Hepatocyte (in vitro differentiated cells and primary cell): ENCODE measurements around the genes PRKAB2 and NBPF11.

- RAMPAGE, long total RNA, result no peak
- RRBS, result 66% methylated on average over 4 of the region's 15 CpGs
Observed at GRCh38 chr1:145919943-145920727, 1.6 kb upstream of the PEX11B start.

DNA sequence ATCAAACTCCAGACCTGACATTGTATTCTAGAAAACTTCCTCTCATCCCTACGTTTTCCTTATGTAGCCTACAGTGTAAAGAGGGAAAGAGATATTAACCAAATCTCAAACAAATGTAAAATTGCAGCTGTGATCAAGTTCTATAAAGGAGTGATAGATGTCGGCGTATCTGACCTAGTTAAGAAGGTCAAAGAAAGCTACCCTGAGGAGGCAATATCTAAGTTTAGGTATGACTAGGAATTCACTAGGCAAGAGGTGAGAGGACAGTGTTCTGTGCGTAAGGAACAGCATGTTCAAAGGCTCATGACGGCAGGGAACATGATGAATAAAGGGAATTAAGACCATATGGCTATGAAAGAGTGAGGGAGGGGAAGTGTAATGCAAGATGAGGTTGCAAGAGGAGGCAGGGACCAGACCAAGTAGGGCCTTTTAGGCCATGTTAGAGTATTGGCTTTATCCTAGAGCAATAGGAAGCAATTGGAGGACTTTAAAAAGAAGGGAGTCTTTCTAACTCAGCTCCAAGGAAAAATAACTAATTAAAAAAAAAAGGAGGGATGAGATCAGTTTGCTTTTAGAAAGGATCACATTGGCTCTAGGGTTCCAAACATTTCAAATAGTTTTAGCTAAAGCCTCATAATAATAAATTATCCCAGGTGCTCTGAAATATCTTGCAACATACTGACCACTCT is 8.5 kb downstream of the LIX1L start:
- RAMPAGE, long total RNA, result no peak
- RRBS, result no CpG with 5 or more reads among the region's 5 CpGs

DNA sequence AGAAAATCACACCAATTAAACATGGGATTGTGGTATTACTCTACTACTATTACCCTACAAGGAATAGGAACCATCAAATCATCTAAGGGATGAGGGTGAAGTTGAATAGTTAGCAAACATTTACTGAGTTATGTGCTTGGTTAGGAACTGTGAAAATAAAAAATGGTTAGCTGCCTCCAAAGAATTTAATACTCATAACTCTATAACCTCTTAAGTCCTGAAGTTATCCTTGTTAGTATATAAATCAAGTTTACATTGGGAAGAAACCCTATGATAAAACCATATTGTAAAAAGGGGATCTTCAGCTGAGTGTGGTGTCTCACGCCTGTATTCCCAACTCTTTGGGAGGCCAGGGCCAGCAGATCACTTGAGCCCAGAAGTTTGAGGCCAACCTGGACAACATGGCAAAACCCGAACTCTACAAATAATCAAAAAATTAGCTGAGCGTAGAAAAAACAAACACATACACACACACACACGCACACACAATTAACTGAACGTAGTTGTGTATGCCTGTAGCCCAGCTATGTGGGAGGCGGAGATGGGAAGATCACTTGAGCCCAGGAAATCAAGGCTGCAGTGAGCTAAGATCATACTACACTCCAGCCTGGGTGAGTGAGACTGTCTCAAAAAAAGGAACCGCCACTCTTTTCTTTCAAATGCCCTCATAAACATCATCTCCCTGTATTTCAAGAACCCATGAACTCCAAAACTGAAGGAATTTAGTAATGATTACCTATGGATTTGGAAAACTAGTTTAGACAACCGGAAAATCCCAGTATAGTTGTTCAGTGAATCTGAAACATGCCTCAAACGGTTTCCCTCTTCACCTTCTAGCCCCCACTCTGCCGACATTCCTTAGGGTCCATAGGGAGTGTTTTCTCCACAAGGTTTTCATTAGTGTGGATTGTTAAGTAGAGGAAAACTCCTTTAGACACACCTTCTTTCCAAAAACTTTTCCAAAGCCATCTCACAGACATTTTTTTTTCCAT is 4.6 kb downstream of the TXNIP start:
- RAMPAGE, long total RNA, result no peak
- RRBS, result no CpG with 5 or more reads among the region's 10 CpGs

GRCh38 chr1:145992448-145993189 is 3.8 kb downstream of the TXNIP start:
- RAMPAGE, long total RNA, result no peak
- RRBS, result no CpG with 5 or more reads among the region's 1 CpG

DNA sequence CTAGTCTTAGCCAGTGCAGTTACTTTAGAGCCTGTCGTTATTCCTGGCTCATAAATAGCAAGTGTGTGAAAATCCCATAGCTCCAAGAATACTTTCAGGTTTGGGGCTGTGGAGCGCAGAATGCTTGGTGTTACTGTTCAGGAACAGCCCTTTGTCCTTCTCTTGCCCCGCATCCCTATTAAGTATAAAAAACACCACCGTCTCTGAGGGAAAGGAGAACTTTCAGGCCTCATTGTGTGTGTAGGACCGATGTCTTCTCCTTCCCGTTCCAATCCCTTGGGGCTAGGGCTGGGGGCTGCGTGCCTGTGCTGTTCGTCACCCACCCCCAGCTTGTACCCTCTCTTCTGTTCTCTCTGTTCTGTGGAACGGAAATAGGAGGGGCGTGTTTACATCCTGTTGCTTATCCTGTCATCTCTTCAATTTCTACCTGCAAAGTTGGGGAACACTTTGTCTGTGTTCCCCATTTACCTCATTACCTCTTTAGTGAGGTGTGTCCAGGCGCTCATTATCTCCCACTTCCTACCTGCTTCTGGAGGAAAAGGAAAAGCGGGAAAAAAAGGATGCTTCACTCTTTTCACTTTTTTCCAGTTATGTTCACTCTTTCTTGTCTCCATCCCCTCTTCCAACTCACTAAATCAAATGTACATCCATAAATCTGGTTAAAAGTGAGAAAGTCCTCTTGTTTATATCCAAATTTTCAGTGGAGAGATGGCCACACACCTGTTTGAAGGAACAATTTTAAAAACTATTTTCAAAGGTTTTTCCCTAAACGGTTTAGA is 812 bp upstream of the TXNIP start:
- RAMPAGE, long total RNA, result no peak
- RRBS, result no CpG with 5 or more reads among the region's 13 CpGs

DNA sequence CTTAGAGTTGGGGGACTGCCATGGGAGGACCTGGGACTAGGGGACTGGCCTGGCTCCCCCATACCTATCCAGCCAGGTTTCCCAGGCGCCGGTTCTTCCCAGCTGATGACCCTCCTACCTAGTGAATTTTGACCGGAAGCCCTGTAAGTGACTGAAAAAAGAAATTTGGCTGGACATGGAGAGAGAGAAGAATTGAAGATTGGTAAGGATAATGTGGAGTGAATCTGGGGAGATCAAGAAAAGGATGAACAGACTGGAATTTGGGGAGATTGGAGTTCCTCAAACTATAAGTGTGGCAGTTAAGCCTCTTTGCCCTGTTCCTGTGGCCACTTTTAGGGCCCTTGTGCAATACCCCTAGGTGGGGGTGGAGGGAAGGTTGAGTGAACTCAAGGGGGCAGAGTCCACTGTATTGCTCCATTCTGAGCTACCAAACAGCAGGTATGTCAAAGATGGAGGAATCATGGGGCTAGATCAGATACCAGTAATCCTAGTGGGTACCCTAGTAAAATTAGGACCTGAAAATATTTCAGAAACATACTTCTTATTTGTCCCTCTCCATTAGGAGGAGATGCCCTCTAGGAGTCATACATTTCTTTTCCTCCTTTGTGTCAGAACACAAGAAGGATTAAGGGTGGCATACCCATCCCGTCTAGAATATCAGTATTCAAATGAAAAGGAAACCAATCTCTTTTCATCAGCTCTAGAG is 1.2 kb downstream of the HJV start:
- RAMPAGE, long total RNA, result no peak
- RRBS, result no CpG with 5 or more reads among the region's 4 CpGs

DNA sequence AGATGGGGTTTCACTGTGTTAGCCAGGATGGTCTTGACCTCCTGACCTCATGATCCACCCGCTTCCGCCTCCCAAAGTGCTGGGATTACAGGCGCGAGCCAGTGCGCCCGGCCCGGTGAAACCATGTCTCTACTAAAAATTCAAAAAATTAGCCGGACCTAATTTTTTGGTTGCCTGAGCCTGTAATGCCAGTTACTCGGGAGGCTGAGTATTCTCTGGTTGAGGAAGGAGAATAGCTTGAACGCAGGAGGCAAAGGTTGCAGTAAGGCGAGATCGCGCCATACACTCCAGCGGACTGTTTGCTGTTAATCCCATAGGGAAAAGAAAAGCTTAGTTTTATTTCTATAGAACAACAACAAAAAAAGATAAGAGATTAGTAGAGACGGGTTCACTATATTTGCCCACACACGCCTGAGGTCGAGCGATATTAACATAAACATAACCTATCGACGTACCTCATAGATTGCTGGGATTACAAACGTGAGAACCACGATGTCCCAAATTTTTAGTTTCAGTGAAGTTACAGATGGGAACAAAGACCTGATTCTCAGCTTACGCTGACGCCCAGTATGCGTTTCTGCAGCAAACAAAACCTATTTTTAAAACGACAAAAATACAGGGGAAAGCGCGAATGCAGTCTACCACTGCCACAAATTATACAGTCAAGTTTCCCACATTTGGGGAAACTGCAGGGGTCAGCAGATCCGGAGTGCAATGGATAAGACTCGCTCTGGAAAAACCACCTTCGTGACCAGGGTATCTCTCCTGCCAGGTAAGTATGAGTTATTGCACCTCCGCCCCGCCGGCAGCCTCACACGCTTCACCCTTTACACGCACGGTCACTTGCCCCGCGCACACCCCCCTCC is 30.2 kb upstream of the HJV start:
- RAMPAGE, long total RNA, result no peak
- RRBS, result no CpG with 5 or more reads among the region's 39 CpGs

- RAMPAGE, long total RNA, result start-site peak on the plus strand at chr1:146387143-146387226, 18 and 16 reads in 2 replicates
- RRBS, result no CpG with 5 or more reads among the region's 37 CpGs
Observed at GRCh38 chr1:146386925-146387781, 42.6 kb upstream of the PPIAL4H start.

DNA sequence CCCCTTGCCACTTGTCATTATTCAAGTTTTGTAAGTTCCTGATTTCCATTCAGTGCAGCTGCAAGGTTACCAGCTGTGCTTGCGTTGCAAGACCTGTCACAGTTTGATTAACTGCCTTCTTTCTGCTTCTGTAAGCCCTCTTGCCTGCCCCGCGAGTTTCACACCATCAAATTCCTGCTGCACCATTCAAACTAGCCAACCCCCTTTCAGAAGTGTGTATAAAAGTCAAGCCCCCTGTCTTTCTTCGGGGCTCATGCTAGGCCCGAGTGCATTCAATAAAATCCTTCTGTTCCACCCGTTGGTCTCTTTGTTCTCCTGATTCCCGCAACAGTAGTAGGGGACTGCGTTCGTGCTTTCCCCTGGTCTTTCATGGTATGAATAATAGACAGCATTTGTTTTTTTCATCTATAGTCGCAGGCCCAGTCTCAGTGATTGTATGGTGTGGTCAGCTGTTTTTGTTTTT is 43.3 kb upstream of the PPIAL4H start:
- RAMPAGE, long total RNA, result no peak
- RRBS, result no CpG with 5 or more reads among the region's 10 CpGs

- RAMPAGE, long total RNA, result no peak
- RRBS, result no CpG with 5 or more reads among the region's 1 CpG
Observed at GRCh38 chr1:147110027-147110401, 62.3 kb downstream of the PRKAB2 start.

DNA sequence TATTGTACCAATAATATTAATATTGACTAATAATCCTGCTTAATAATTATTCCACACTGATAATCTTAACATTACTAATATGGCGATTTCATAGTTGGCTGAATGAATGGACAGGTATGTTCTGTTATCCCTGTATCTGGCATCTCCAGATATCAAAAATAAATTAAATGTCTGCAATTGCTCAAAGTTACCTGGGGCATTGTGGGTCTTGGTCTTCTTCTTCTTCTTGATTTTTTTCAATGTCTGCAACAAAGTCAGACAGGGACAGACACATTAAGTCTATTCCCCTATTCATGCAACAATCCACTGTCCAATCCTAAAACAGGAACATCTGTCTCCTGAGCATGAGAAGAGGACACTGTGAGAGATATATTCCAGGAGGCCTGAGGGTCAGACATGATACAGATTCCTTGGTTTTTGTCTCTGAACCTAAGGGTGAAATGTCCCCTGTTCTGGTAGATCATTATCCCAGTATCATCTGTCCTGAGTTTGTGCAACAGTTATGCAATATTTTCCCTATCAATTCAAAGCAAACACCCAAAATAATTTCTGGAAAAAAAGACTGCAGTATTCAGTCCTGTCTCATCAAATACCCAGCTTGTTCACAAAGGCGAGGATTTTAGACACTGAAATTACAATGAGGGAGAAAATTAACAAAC is 61.5 kb downstream of the PRKAB2 start:
- RAMPAGE, long total RNA, result no peak
- RRBS, result no CpG with 5 or more reads among the region's 2 CpGs

DNA sequence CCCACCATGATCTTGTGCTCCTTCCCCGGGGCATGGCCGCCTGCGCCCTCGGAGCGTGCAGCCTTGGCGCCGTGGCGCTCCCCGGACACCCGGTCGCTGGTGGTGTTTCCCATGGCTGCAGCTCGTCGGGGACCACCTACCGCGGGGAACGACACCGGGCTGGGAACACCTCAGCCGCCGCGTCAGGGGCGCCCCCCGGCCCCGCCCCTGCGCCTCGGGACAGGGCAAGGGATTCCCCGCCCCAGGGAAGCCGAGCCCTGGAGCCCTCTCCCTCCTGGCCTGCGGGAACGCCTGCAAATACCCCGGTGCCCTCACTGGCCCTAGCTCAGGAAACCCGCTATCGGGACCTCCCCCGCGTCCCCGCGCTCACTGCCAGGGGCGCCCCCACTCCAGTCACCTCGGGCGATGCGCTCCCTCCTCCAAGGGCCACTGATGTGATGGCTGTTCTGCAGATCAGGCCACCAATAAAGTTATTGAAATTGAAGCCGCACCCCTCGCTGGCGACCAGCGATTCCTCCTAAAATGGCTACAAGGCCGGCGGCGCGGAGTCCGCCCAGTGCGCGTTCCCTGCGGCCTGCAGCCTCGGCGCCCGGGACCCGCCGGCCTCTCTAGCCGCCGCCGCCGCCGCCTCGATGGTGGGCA is at the start of gene PRKAB2:
Gene PRKAB2 (minus strand): TSS at position 439 of the 642 bp plus-strand sequence.
- RAMPAGE, long total RNA, result no peak
- RRBS, result 1% methylated on average over 46 of the region's 63 CpGs

DNA sequence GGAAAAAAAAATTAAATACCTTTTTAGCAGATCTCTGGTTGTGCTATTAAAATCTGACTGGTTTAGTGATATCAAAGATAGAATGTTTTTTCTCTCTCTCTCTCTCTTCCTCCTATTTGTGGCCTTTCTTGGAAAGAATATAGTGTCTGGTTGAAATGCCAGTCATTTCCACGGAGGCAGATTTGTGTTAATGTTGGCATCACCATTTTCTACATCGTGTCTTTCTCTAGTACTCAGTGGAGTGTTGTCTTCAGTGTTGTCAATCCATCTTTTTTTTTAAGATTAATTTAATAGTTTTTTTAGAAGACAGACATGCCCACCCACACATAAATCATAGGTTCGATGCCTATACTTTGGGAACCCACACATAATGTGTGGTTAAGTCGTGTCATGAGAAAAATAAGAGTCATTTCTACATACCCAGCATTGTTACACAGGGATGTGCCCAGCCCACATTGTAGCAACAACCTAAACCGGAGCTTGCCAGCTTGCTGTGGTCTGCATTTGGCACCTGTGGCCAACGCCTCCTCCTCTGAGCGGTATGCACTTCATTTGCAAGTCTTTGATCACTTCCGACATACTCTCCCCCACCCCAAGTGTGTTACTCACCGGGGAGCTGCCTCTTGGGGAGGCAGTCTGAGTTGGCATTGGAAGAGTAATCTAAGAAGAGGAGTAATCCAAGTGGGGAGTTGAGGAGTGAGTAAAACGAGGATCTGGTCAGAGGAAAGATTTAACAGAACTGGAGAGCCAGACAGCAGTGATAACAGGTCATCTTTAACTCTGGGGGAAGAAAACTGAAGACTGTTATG is 3.6 kb downstream of the BCL9 start:
- RAMPAGE, long total RNA, result no peak
- RRBS, result no CpG with 5 or more reads among the region's 10 CpGs

GRCh38 chr1:148048320-148049063 is 103.6 kb downstream of the NBPF11 start:
- RAMPAGE, long total RNA, result no peak
- RRBS, result no CpG with 5 or more reads among the region's 46 CpGs

DNA sequence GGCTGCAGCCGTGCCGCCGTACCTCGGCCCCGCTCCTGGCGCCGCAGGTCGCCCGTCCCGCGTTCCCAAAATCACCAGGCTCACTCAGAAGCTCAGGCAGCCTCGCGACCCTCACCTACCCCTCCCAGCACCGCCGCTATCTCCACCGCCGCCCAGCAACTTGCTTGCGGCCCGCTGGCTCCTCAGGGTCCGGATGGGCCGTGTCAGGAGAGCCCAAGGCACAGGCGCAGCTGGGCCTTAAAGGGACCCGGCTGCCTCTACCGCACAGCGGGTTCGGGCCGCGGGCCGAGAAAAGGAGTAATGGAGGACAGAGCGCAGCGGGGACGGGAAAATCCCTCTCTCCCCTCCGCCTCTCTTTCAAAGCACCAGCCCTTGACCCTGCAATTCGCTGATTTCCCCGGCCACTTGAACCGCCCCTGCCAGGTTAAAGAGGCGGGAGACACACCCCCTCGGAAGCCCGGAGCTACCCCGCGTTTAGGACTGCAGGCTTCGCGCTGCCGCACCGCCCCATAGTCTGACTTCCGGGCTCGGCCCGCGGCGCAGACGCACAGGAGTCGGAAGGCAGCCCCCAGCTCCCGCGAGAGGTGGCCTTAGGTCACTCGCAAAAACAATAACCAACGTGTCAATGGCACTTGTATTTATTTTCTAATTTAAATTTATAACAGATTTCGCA is at the start of gene NBPF11:
Gene NBPF11 (minus strand): TSS at position 484 of the 673 bp plus-strand sequence.
- RAMPAGE, long total RNA, result no peak
- RRBS, result no CpG with 5 or more reads among the region's 57 CpGs

DNA sequence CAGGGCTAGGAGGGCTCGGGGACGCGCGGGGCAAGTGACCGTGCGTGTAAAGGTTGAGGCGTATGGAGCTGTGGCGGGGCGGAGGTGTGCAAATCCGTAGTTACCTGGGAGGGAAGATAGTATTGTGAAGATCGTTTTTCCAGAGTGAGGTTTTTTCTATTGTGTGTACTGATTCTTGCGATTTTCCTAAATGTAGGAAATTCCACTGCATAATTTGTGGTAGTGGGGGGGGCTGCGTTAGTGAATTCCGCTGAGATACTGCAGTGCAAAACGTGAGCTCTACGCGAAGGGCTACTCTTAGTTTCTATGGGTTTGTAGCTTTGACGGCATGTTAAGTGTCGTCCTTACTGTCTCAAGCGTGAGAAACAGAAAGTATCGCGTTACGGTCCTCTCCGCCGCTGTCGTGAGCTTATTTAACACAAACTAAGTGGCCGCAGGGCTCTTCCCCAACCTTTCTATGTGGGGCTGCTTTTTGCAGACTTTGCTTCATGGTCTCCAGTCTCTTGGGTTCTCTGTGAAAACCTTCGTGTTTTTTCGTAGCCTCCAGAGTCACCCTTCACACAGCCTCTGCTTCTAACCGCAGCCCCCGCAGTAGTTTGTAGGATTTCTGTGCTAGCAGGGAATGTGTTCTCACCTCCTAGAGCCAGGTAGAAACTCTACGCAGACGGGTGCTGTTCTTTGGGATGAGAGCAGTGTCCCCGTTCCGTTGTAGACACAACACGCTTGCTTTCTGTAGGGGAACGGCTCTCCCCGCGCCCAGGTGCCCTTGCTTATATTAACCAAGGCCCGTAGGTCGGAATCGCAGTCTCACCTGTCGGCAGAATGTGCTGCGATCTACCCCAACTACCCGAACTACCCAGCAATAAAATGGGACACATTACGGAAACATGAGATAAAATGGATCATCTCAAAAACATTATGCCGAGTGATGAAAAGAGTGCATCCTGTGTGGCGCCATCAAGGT is 111.6 kb upstream of the NBPF11 start:
- RAMPAGE, long total RNA, result no peak
- RRBS, result no CpG with 5 or more reads among the region's 48 CpGs

DNA sequence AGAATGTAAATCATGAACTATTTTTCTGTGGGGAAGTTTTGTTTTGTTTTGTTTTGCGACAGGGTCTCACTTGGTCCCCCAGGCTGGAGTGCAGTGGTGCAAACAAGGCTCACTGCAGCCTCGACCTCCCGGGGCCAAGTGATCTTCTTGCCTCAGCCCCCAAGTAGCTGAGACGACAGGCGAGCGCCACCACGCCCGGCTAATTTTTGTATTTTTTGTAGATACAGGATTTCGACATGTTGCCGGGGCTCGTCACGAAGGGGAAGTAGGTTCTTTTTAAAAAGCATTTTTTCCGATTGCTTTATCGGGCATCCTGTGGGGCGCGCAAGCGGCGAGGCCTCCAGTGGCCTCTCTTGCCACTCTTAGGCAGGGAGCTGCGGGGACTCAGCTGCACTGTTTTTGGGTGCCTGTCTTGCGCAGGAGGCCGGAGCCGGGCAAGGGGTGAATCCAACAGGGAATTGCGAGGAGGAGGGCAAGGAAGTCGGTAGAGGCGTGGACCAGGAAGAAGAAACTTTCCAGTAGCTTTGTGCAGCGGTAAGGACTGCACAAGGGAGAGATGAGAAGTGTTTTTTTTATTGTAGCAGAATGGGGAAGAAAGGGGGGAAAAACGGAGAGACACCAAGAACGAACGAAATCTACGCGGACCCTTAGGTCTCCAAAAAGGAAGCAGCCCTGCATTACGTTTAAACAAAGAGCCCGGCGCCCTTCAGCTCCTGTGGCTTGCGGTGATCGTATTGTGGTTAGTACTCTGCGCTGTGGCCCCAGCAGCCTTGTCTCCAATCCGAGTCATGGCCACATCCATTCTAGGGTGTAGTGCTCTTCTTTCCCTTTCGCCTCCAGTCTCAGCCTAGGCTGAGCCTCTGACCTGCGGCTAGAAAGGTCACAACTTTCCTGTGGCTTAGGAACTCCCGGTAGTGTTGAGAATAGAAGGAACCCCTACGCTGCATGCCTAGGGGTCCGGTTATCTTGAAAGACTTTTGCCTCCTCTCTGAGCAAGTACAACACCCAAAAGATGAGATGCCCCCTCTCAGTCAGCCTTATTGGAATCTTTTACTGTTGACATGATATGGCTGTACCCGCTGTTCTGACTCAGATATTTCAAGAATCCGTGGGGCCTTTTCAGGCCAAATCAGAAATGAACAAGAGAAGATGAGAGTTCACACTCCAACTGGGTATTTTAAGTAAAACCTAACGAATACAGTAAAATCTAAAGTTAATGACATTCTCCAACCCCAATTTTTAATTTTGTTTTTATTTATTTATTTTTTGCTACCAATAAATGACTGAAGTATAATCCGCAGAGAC is 164.6 kb downstream of the PPIAL4G start:
- RAMPAGE, long total RNA, result no peak
- RRBS, result no CpG with 5 or more reads among the region's 47 CpGs

DNA sequence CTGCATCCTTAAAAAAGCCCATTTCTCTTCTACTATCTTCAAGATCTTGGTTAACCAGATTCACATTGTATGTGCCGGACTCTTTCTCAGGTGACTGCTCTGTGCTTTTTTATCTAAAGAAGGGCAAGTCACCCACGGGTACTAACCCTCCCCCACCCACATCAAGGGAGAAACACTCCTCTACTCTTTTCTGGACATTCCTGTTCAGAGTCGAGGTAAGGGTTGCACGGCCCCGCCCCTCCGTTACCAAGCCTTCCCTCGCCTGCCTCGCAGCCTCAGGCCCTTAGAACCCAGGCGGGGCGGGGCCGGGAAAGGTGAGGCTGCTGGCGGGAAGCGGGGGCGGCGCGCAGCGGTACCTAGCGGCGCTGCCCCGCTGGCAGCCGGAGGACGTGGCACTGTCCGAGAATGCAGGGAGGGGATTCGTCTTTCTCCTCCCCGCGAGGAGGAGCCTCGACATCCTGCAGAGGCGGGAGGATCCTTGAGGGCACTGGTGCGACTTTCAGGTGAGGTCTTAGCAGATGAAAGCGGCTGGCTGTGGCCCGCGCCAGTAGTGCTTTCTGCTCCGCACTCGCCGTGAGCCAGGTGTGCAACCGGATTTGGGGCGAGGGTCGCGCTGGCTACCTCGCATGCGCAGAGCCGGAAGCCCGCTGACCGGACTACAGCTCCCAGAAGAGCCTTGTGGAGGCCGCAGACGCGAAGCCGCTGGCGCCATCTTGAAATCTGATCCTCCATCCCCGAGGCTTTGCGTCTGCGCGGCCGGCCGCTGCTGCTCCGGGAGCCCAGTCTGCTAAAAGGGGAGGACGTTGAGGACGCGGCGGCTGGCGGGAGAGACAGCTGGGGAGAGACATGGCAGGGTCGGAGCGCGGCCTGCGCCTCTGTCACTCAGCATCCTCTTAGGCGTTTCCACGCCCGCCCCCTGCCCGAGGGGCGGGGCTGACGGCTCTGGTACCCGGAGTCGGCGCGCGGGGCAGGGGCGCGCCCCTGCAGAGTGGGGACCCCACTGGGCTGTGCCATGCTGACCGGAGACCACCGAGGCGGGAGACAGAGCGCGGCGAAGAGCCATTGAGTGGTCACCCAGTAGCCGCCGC is 107.8 kb downstream of the PDE4DIP start:
- RAMPAGE, long total RNA, result no peak
- RRBS, result 1% methylated on average over 33 of the region's 86 CpGs

GRCh38 chr1:149636132-149637441 is 52.9 kb downstream of the PPIAL4C start:
- RAMPAGE, long total RNA, result no peak
- RRBS, result no CpG with 5 or more reads among the region's 55 CpGs

GRCh38 chr1:149708305-149708967 is 74.1 kb upstream of the FCGR1A start:
- RAMPAGE, long total RNA, result no peak
- RRBS, result no CpG with 5 or more reads among the region's 17 CpGs